Mesenteric fat pad (tissue), 1 donor: ENCODE measurements around the genes ZNF691, MPL, KDM4A and CCDC24.

DNA sequence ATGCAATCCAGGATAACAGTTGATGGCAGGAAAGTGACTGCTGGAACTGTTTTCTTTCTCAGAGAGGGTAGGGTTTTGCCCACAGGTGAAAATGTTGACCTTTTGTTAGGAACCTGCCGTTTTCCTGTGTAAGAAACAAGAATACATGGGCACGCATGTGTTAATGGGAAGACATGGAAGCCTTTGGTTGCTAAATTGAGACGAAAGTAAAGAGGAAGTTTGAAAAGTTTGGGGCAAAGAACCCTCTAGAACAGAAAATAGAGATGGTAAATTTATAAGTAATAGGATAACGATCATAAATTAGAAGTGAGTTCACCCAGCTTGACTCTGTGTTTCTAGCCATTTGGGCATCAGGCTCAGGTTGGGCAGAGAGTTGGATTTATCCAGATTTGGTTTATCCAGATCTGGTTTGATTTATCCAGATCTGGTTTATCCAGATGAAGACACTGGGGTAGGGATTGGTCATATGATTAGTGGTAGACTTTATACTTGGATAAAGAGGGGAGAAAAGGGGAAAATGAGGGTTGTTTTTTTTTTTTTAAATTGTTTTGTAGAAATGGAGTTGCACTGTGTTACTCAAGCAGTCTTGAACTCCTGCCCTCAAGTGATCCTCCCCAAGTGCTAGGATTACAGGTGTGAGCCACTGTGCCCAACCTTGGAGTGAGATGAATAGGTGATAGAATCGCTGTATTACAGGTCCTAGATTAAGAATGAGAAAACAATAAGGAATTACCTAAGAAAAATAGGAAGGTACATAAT is 17.1 kb downstream of the YBX1 start:
- PRO-cap = no peak

DNA sequence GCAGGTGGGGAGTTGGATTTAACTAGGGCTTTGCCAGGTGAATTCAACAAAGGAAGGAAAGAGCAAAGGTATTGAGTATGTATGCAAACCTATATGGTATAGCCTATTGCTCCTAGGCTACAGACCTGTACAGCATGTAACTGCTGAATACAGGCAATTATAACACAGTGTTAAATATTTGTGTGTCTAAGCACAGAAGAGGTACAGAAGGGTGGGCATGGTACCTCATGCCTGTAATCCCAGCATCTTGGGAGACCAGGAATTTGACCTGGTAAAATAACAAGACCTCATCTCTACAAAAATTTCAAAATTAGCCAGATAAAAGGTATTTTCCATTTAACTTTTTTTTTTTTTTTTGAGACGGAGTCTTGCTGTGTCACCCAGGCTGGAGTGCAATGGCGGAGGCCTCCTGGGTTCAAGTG is 23.1 kb downstream of the YBX1 start:
- PRO-cap = no peak

DNA sequence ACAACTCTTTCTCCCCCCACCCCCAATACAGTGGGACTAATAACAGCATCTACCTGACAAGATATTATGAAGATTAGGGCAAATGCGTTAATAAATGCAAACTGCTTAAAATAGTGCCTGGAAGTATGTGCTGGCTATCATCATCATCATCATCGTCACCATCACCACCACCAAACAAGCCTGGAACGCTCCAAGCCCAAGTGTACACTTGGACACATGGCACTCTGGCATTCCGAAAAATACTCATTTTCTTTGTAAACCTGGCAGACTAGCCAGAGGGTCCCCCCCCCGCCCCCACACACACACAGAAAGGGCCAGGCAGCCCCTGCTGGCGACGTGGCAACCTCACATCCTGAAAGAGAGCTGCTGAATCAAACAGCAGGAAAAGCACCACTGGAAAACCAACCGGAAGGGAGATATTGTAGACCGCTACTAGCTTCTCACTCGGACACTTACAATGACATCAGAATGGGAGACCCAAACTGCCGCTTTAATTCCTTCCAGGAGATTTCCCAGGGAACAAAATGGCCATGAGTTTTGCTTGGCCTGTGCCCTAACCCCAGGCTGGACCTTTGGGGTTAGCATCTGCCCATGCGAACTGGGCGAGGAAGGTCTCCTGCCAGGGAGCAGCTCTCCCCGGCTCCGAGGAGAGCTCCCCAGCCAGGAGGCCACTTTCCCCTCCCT is 959 bp downstream of the P3H1 start:
- PRO-cap = no peak

DNA sequence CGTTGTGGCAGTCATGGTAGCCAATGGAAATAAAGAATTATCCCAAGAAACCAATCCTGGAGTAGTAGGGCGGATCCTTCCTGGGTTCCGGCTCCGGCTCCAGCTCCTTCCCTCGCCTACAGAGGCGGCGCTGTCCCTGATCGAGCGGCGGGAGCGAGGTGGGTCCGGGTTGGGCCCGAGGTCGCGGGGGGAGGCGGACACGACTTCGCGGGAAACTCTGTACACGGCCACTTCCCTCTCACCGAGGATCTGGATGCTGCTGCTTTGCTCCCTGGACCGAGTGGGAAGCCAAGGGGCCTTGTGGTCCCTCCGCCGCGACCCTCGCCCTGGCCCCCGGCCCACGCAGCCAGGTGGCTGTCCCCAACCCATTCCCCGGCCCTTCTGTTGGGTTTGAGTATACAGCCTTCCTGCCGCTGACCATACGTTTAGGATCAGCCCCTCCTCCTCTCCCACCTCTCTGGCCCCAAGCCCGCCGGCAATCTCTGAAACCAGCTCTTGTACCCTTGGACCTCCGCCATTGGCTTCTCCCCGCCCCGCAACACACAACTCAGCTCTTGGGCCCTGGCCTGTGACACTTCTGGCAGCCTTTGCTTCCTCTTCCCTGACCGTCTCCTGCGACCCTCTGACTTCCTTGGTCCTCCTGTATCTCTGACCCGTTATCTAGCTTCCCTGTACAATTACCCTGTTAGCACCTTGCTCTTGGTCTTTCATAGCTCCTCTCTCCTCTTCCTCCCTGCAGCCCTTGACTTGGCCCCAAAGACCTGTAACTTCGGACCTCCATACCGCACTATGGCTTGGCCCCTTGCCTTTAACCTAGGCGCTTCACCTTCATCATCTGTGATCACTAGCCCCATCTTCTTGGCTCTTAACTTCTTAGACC is at the start of gene ZNF691:
ZNF691 (plus strand) TSS at position 114 of the 880 bp plus-strand sequence.
- PRO-cap = bidirectional peak, plus-strand start at position 139 of the sequence, minus-strand start outside the sequence

GRCh38 chr1:42850971-42851440 is 4.6 kb downstream of the ZNF691 start:
- PRO-cap = no peak

DNA sequence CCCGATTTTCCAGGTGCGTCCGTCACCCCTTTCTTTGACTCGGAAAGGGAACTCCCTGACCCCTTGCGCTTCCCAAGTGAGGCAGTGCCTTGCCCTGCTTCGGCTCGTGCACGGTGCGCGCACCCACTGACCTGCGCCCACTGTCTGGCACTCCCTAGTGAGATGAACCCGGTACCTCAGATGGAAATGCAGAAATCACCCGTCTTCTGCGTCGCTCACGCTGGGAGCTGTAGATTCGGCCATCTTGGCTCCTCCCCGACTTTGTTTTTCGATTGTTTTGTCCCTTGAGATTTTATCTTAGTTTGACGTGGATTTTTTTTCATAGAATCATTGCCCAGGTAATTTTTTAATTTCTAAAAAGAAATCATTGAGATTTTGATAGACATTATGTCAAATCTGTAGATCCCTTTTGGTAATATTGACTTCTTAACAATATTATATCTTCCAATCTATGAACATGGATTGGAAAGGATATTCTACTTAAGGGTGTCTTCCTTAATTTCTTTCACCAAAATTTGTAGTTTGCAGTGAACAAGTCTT is 27.4 kb upstream of the CFAP144 start:
- PRO-cap = no peak

DNA sequence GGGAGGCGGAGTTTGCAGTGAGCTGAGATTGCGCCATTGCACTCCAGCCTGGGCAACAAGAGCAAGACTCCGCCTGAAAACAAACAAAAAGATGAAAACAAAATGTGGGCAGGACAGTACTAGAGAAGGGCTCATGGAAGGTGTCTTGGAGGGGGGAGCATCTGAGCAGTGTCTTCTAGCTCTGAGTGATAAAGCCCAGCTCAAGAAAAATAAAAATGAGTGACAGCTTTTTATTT is 3.8 kb downstream of the C1orf210 start:
- PRO-cap = no peak

GRCh38 chr1:43337547-43338120 is at the start of gene MPL:
TSS of gene MPL (plus strand) at chr1:43337818.
- PRO-cap = no peak

DNA sequence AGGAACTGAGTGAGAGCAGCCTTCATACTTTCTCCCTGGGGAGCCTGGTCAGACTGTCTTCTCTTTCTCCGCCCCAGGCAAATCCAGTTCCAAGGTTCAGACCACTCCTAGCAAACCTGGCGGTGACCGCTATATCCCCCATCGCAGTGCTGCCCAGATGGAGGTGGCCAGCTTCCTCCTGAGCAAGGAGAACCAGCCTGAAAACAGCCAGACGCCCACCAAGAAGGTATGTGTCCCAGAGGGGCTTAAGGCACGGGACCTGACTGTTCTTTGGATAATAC is 572 bp downstream of the CDC20 start:
- PRO-cap = no peak

DNA sequence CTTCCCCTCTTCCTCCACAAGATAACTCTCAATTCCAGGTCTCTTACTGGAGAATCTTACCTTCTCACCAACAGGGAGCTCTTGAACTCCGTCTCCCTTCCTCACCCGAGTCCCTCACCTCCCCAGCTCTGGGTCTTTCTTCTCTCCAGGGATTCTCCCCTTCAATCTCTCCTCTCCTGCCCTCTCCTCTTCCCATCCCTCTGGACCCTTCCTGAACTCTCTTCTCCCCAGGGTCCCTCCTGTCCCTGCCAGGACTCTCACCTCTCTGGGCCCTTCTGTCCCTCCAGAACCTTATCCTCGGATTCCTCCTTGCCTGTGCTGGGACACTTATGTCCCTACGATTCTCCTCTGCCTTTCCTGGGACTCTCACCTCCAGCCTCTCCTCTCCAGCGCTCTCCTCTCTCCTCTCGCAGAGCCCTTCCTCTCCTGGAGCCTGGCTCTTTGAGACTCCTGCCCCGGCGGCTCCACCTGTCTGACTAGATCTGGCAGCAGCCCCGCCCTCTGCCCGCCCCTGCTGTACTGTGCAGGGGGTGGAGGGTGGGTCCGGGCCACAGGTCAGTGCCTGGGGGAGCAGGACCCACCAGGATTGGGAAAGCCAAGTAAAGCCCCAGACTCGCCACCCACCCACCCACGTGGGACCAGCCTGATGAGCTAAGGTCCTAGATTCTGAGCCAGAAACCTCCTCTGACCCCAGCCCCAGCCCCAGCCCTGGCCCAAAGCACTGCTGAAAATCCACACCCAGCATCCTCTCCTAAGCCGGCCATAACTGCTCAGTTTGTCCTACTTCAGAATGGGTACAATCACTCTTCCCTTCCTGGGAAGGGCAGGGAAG is 1.7 kb downstream of the ELOVL1 start:
- PRO-cap = no peak

- PRO-cap = no peak
Observed at GRCh38 chr1:43439525-43439740, 14.3 kb downstream of the HYI start.

GRCh38 chr1:43524629-43525414 is 5.9 kb upstream of the PTPRF start:
- PRO-cap = no peak

DNA sequence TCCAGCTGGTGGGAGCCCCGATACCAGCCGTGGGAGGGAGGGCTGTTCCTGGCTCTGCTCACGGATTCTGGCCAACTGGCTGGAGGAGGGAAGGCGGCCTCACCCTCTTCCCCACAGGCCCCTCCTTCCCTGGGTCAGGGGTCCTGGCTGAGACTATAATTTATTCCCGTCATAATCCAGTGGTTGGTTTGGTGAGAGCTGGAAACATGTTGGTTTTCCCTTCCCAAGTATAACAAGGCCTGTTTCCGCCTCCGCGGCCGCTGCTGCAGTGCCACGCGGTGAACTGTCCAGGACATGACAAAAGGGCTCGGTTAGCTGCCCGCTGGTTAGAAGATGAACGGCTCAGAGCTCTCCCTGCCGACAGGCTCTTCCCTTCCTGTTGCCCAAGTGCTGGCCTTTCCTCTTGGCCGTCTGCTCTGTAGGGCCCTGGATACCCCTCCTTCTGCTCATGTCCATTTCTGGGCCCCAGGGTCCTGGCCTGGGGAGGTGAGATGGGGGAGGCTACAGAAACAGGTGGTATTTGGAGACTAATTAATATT is 10.1 kb downstream of the PTPRF start:
- PRO-cap = no peak

DNA sequence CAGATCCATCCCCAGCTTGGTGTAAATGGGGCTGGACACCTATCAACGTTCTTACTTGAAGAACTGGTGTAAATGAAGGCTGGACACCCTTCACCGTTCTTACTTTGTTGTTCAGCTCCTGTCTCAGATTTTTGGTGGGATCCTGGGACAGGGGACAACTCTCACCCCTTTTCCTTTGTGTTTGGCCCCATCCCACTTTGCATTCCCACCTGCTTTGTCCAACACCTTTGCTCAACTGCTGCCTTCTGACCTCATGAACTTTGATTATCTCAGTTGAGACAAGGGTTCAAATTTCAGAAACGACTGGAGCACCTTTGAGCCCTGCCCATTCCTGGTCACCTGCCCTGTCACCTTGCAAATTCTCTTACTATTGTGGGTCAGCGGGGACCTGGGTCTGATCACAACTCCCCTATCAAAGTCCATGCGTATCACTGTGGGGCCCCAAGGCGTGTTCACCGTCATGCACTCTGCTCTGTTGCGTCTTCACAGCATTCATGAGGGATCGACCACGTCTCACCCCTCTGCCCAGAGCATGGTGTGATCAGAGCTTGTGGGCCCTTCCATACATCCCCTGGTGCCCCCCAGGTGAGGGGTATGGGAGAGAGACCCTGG is 12.8 kb downstream of the PTPRF start:
- PRO-cap = no peak

- PRO-cap = no peak
Observed at GRCh38 chr1:43549932-43551049, 19.6 kb downstream of the PTPRF start.

GRCh38 chr1:43554162-43554674 is 23.5 kb downstream of the PTPRF start:
- PRO-cap = no peak

- PRO-cap = bidirectional peak, plus-strand start at chr1:43650149, minus-strand start at chr1:43649883; unidirectional peak, plus-strand start at chr1:43650506
Observed at GRCh38 chr1:43650053-43650906, at the start of gene KDM4A. TSS of gene KDM4A (plus strand) at chr1:43650149.

GRCh38 chr1:43651457-43651785 is 1.5 kb downstream of the KDM4A start:
- PRO-cap = no peak

- PRO-cap = no peak
Observed at GRCh38 chr1:43991181-43992034, at the start of gene CCDC24. TSS of gene CCDC24 (plus strand) at chr1:43991599.

DNA sequence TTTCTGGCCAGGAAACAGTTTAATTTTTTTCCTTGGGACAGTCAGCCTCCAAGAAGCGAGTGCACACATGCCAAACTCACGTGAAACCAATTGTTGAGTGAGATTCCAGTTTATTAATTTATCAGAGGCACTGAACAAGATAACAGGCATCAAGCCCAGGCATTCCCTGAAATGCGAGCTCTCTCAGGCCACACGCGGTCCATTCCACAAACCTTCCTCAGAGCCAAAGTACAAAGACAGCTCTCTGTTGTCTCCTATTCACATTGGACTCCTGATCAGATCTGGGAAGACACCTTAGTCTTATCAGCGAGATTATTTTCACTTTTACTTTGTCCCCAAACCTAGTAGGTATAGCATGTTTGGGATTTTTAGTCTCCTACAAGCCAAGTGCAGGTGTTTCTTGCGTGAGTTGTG is 1.2 kb upstream of the SLC6A9 start:
- PRO-cap = no peak